ENCODE data around the genes ACP2, PTPMT1 and AGBL2.

DNA sequence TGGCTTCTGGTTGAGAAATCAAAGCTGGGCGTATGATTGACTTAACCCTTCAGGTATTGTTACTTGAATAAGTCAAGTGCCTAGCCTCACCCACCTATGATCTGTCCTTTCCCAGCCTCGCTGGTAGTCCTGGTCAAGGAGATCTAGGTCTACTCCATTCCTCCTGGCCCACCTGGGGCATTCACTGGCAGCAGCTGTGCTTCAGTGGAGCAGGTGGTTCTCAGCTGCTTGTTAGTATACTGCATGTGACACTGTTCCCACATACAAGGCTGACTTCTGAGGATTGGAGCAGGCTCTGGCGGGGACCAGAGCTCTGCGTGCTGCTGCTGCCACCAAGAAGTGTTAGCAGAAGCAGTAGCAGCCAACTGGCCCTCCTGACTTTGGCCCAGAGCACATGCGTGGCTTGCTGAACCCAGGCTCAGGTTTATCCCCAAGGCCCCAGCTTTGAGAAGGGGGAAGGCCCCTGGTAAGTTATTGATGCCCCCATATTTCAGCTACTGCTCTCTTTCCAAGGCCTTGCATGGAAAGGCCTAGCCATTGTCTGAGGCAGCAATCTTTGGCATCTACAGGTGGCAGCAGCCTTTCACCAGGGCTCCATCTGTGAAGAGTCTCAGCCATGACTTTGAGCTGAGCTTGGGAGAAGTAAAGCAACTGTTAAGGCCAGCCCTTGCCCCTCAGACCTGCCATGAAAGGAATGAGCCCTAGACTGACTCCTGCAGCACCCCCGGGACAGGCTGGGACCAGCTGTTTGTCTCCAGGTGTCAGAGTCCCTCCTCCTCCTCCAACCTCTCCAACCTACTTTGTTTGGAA, 26.6 kb downstream of the ARHGAP1 start:
- PRO-cap = no peak

DNA sequence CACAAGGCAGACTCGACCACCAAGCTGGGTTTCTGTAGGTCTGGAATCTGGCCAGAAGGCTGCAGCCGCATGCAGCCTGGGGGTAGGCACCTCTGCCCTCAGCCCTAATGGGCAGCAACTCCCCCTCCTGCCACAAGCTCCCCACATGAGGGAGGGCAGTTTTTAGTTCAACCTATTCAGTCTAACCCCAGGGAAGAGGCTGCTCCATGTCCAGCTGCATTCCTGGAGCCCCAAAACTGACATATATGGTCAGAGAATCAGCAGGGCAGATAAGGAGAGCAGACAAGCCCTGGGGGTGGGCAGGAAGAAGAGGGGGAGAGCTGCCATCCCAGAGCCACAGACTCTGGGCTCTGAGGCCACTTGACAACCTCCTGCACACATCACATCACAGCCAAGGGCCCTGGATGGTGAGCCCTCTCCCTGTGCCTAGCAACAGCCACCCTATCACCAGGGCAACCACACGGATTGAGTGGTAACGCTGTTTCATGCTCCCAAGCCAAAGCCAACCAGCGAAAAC, 3.2 kb downstream of the ARHGAP1 start:
- PRO-cap = no peak

DNA sequence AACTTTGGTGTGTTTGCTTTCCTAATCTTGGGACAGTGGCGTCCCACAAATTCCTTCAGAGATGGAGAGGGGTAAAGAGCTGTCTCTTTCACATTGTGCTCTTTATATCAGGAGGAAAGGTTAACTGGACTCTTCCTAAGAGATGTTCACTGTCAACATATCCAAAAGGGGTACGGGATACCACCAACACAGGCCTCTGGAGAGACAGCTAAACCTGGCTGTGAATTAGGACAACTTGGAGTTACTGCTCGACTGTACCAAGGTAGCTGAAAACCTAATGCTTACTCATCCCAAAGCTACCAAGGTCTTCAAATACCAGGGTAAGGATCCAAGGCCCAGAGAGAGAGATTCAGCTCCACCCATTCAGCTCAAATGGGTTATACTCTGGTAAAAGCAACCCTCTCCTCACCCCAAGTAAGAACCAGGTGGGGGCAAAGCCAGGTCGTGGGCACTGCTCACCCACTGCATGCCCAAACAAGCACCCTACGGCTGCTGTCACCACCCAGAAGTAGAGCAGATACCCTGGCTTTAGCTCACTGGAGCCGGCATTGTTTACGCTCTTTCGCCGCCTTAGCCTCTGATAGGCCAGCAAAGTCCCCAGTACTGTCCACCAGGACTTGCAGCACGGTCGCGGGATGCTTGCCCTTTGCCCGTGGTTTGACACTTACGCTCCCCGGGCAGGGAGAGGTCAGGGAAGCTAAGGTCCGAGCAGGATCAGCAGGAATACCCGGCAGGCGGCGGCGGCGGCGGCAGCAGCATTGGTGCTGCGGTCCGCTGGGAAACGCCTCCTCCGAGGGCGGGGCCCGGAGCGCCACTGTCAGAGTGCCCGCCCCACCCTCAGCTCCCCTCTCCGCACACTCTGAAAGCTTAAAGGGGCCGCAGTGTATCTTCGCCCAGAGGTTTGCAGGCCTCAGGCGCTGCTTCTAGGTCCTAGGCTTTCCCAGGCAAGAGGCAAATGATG, 19.7 kb downstream of the CKAP5 start:
- PRO-cap = no peak

GRCh38 chr11:46917105-46918023, 986 bp downstream of the LRP4 start:
- PRO-cap = no peak

DNA sequence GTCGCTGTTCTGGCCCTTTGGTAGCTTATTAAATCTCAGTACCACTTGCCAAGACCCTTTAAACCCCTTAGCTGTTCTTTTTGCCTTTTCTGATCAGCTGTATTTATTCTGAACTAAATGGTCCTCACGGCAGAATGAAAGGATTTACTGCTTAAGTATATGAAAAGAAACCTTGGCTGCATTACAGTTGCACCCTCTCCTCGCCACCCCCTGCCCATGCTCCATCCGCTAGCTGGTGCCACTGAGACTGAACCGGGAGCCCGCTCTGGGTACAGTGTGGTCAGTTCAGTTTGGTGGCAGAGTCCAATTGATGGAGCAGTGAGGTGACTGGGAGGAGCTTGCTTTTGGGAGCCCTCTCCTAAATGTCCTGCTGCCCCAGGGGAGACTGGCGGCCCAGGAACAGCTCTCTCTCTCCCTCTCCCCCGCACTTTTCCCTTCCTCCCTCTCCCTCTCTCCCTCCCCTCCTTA, 22.0 kb downstream of the ARFGAP2 start:
- PRO-cap = no peak

DNA sequence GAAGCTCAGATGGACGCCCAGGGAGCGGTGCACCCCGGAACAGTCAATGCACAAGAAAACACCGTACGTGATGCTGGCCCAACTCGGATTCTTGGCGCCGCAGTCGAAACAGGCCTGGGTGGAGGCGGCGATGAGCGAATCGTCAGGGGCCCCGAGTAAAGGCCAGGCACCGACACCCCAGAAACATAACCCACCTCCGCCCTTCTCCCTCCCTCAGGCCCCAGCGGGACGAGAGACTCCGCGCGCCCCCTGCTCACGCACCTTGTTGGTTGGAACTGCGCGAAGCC, 215 bp downstream of the ARFGAP2 start:
- PRO-cap = no peak

- PRO-cap = no peak
Observed at GRCh38 chr11:47184554-47185122, 1.6 kb downstream of the PACSIN3 start.

DNA sequence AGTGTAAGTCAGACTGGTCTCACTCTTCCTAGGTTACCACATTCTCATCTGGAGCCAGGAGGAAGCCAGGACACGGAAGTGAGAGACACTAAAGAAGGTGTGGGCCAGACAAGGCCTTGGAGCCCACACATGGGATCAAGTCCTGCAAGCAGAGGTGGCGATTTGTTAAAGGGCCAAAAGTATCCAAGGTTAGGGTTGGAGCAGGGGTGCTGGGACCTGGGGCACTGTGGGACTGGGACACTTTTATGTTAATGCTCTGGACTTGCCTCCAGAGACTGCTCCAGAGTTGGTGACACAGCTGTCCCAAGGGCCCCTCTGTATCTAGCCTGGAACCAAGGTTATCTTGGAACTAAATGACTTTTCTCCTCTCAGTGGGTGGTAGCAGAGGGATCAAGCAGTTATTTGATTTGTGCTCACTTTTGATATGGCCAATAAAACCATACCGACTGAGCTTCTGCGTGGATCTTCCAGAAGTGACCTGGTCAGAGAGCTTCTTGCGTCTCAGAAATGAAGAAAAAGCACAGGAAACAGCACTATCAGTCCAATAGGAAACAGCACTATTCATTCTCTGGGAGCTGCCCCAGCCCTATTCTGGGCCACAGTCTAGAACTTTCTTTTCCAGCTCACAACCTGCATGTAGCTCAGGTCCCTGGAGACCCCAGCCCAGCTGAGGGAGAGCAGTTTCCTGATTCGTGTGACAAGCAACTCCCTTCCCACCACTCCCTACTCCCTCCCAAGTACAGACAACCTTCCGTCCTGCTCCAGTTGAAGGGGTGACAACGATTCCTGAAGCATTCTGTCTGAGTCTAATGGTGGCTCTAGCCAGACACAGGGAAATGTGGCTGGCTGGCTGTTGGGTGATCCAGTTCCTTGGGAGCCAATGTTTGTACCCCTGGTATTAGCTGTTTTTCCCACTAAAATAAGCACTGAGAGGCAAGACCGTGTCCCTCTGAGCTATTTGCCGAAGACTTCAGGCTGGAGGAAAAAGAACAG, 9.6 kb downstream of the ACP2 start:
- PRO-cap = no peak

DNA sequence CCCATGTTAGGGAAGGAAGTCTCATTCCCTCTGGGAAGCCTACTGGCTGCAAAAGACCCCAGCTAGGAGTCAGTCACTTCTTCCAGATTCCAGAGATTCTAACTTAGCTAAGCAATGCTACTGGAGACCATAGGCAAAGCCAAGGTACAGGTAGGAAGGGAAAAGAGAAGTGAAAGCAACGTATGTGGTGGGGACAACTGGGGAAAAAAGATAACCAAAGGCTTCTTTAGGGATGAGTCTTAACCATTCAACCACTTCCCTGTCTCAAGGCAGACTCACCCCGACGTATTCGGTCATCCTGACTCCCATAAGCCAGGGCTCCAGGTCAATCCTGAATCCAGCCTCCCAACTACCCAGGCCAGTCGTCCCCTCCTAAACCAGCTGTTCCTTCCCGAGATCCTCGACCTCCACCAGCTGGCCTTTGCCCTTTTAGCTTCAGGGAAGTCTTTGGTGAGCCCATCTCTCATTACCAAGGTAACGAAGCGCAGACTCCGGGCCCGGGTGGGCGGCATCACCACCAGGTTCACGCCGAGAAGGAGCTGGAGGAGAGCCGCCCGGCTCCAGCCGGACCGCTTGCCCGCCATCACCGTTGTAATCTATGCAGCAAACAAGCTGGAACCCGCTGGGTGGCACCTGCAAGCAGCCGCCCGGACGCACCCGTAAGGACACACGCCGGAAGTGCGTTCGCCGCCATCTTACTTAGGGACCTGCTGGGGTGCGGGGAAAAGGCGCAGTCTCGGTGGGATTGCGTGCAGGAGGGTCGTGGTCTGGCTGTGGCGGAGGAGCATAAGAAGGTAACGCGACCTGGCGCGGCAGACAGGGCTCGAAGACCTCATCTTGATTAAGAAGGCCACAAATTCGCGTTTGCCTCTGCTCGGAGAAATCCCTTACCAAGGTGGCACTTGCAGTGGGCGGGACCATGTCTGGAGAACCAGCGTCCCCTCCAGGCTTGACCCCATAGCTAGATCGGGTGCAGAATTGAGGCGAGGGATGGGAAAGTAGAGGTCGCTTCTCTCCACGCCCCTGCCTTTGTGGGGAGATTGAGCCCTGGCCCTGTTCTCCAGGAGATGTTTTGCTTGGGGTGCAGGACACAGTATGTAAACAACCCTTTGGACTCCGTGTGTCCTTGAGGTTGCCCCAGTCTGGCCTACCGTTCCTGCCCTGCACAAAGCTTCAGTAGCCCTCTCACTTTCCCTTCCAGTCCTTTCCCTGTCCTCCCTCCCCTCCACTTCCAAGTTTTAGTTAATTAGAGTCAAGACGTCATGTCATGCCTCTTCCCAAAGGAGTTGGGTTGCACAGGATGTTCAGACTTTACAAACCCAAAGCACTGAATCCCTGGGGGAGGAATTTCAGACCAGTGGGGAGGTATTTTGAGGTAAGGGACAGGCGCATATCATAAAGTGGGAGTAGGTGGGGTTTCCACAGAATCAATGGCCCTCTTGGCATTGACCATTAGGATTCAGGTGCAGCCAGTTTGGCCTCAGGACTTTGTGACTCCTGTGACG, at the start of gene ACP2:
TSS of gene ACP2 (minus strand) at position 609 of the 1,505 bp plus-strand sequence.
- PRO-cap = bidirectional peak, plus-strand start at position 731 of the sequence, minus-strand start at position 600 of the sequence

DNA sequence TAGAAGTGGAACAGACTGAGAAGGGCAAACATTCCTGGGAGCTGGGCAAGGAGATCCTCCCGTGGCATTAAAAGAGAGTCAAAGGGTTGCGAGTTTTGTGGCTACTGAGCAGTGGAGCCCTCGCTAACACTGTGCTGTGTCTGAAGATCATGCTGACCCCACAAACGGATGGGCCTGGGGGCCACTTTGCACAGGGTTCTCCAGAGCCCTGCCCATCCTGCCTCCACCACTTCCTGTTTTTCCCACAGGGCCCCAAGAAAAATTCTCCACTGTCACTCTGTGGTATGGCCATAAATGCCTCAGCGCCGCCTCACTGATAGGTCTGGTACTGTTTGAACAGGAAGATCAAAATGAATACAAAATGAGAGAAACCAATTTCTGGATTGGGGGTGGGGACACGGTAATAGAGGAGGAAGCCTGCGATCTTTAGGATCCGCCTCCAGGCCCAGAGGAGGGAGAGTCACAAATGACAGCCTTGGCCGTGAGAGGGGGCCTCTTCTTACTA, 11.0 kb downstream of the NR1H3 start:
- PRO-cap = bidirectional peak, plus-strand start outside the sequence, minus-strand start at position 327 of the sequence

GRCh38 chr11:47290414-47291169, 32.8 kb downstream of the NR1H3 start:
- PRO-cap = no peak

DNA sequence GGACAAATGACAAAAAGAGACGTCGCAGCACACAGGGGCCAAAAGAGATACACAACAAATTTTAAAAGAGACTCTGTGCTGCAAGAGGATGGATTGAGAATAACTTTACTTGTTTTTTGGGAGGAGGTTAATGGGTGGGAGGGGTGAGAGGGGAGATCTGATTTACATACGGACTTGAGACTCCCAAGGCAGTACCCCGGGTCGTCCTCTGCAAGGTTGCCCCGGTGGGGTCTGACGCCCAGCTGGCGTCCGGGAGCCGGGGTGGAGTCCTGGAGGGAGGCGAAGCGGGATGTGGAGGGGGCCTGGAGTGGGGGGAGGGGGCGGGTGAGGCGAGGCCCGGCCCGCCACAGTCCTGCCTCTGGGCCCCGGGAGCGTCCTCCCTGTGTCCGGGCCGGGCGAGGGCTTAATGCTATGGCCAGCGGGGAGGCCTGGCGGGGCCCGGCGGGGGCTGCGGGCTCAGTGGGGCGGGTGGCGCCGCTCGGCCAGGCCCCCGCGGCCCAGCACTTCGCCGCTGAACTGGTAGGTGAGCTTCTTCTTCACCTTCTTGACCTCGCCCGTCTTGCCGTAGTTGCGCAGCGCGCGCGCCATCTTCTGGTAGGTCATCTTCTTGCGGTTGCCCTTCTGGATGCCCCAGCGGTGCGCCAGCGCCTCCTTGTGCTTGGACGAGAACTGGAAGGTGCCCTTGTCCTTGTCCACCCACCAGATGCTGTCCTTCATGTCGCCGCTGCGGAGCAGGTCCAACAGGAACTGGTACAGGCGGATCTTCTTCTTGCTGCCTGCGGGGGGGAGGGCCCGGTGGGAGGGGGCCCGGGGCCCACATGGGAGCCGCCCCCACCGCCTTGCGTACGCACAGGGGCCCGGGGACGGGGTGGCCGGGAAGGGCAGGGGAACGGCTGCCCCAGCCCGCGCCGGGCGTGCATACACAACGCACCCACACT, 2.5 kb upstream of the MYBPC3 start:
- PRO-cap = no peak

- PRO-cap = no peak
Observed at GRCh38 chr11:47368405-47368604, 10.0 kb downstream of the SPI1 start.

DNA sequence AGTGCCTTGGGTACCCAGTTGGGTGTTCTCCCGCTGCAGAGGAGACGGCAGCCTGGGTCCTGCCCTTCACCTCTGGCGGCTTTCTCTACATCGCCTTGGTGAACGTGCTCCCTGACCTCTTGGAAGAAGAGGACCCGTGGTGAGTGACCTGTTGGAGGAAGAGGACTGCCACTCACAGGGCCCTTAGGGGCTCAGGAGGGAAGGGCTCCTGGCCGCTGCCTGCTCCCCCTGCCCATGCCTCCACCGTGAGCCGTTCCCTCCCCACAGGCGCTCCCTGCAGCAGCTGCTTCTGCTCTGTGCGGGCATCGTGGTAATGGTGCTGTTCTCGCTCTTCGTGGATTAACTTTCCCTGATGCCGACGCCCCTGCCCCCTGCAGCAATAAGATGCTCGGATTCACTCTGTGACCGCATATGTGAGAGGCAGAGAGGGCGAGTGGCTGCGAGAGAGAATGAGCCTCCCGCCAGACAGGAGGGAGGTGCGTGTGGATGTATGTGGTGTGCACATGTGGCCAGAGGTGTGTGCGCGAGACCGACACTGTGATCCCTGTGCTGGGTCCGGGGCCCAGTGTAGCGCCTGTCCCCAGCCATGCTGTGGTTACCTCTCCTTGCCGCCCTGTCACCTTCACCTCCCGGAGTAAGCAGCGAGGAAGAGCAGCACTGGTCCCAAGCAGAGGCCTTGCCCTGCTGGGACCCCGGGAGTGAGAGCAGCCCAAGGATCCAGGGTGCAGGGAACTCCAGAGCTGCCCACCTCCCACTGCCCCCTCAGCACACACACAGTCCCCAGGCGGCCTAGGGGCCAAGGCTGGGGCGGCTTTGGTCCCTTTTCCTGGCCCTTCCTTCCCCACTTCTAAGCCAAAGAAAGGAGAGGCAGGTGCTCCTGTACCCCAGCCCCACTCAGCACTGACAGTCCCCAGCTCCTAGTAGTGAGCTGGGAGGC, 6.9 kb downstream of the SLC39A13 start:
- PRO-cap = no peak

- PRO-cap = no peak
Observed at GRCh38 chr11:47437501-47438124, 11.3 kb downstream of the RAPSN start.

- PRO-cap = no peak
Observed at GRCh38 chr11:47442459-47442946, 6.4 kb downstream of the RAPSN start.

DNA sequence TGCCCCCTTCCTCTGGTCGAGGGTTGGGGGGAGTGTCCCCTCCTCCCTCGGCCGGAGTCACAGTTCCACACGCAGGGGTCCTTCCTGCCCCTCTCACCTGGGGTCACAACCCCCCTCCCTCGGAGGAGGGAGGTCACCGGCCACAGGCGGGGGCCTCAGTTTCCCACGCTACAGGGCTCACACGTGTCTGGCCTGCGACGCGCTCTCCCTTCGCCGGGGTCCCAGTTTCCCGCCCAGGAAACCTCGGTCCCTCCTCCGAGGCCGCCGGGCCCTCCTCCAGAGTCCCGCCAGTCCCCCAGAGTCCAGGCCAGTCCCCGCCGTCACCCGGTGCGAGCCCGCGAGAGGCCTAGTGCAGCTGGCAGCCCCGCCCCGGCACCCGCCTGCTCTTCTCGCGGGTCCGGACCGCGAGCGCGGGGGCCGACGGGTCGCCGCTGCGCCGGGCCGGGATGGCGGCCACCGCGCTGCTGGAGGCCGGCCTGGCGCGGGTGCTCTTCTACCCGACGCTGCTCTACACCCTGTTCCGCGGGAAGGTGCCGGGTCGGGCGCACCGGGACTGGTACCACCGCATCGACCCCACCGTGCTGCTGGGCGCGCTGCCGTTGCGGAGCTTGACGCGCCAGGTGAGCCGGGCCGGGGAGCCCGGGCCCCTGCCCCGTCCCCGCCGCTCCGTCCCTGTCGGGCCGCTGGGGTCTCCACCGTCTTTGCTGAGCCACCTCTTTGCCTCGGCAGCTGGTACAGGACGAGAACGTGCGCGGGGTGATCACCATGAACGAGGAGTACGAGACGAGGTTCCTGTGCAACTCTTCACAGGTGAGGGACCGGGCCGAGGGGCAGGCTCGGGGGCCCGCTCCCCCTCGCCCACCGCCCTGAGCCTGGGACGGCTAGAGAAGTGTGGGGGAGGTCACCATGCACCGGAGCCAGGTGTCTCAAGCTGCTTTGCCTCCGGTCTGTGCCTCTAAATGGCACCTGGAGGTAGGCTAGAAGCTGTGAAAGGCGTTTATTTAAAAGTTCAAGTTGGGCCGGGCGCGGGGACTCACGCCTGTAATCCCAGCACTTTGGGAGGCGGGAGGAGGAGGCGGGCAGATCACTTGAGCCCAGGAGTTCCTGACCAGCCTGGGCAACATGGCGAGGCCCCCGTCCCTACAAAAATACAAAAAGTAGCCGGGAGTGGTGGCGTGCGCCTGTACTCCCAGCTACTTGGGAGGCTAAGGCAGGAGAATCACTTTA, at the start of gene PTPMT1:
TSS of gene PTPMT1 (plus strand) at position 423 of the 1,227 bp plus-strand sequence.
- PRO-cap = bidirectional peak, plus-strand start at position 456 of the sequence, minus-strand start at position 333 of the sequence; bidirectional peak, plus-strand start at position 1,000 of the sequence, minus-strand start at position 703 of the sequence

GRCh38 chr11:47714397-47715886, at the start of gene AGBL2:
Gene AGBL2 (minus strand): TSS chr11:47715369.
- PRO-cap = bidirectional peak, plus-strand start at chr11:47715507, minus-strand start at chr11:47715352

- PRO-cap = no peak
Observed at GRCh38 chr11:47725583-47726190, 10.5 kb upstream of the AGBL2 start.

DNA sequence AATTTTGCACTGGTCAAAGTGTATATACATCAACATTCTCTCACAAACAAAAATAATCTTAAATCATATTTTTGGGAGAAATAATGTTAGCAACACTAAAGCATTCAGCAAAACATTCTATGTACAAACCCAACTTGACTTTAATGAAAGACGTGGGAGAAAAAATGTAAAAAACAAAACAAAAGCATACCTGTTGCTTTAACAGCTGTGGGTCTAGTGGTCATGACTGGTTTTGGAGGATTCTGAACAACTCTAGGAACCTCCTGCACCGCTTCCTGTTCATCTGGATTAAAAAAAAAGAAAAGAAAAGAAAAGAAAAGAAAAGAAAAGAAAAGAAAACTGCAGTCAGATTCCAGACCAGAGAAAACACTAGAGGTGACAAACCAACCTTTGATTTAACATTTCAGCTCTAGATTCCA, 2.1 kb downstream of the FNBP4 start:
- PRO-cap = no peak

All from SUDHL5 (cell line).